ENCODE measurements around the genes MC5R and SNRPD1.

DNA sequence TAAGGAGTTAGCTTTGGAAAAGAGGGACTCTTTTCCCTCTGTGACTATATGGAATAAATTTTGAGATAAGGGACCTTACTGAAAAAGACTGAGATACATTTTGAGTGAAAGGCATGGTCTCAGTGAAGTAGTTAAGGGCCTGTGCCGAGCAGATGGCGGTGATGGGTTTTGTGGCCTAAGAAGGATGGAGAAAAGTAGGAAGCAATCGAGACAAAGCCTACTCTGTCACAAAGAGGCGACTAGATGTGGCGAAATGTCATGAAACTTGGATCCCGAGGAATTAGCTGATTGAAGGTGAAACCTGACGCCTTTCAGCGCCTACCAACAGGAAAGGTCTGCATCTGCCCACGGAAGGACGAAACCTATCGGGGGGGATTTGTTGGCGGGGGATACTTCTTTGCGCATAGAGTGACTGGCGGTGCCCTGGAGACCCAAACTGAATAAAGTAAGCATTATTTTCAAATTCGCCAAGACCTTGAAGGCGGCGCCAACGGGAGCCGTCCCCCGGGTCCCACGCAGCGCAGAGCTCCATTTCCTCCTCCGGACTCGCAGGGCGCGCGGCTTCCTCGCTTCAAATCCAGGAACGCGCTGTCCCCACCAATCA, 462 bp upstream of the CEP192 start:
- RRBS, result under 1% methylated on average over 8 of the region's 30 CpGs

DNA sequence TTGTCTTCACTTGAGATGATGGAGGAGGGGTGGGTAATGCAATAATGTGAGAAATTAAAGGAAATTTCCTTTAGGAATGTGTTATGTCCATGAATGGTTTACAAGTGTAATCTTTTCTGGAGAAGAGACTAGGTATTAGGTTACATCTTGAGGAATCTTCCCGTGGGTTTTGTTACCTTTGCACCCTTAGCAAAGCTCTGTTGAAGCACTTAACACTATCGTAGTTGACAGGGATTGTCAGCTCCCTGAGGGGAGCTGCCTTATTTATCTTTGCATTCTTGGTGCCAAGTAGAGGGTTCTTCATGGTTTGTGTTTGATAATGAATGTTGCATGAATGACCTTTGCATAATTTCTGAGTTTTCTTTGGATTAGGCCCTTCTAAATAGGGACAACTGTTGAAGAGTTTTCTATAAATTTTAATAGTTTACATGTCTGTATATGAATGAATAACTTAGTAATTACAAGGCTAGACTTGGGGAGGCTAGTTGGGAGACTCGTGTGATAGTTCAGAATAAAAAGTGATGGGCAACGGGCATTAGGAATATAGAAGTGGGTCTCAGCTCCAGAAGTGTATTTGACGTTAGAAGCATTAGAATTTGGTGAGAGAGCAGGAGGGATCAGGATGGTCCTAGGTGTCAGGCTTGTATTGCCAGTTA, 1.5 kb downstream of the CEP192 start:
- RRBS, result no CpG with 5 or more reads among the region's 5 CpGs

GRCh38 chr18:13268370-13268747, 49.8 kb downstream of the LDLRAD4 start:
- RRBS, result no CpG with 5 or more reads among the region's 4 CpGs

- RRBS, result no CpG with 5 or more reads among the region's 25 CpGs
Measured at GRCh38 chr18:13276581-13277639, 58.4 kb downstream of the LDLRAD4 start.

GRCh38 chr18:13378152-13378621, 159.6 kb downstream of the LDLRAD4 start:
- RRBS, result no CpG with 5 or more reads among the region's 9 CpGs

DNA sequence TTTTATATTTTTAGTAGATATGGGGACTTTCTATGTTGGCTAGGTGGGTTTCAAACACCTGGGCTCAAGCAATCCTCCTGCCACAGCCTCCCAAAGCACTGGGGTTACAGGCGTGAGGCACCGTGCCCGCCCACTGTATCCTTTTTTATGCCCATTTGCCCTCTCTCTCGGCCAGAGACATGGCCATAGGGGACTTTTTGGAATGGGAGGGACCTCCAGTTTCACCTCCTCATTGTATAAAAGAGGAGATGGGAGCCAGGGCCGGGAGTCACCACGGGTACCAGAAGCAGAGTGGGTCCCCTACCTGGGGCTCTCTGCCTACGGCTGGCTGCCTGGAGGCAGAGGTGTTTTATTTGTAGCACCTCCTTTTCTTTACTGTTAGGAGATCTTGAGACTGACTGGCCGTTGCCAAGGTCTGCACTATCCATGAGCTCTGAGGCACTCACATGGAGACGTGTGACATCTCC, 162.7 kb downstream of the LDLRAD4 start:
- RRBS, result no CpG with 5 or more reads among the region's 9 CpGs

GRCh38 chr18:13438680-13439110, 220.1 kb downstream of the LDLRAD4 start:
- RRBS, result no CpG with 5 or more reads among the region's 5 CpGs

- RRBS, result no CpG with 5 or more reads among the region's 25 CpGs
Measured at GRCh38 chr18:13500001-13500987, 226.1 kb downstream of the FAM210A start.

DNA sequence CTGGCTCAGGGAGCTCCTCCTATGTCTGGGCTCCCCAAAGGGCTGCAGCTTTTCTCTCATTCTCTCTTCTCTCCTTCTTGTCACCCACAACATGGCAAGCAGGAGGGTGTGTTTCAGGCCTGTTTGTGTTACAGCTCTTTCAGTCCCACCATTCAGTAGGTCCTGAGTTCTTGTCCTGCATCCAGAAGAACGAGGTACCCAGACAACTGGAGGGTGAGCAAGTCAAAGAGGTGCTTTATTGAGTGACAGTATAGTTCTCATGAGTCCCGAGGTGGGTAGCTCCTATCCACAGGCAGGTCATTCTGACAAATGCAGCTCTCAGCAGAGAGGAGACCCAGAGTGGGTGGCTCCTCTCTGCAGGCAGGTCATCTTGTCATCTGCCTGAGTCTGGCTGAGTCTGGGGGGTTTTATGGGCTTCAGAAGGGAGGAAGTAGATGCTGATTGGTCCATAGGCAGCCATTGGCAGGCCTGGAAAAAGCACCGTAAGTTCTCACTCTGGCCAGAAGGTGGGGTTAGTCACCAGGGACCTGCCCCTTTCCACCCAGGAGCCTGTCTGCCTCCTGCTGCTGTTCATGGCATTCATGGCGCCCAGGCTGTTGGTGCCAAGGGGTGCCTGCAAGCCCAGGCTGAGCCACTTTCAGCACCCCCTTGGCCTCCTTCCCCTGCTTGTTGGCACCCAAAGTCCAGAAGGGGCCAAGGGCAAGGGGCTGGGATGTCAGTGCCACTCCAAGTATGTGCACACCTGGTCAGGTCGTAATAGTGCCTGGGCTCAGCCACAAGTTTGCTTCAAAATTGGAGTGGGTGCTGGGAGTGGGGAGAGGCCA, 178.4 kb downstream of the FAM210A start:
- RRBS, result no CpG with 5 or more reads among the region's 5 CpGs

- RRBS, result no CpG with 5 or more reads among the region's 21 CpGs
Measured at GRCh38 chr18:13564971-13565775, 161.2 kb downstream of the FAM210A start.

GRCh38 chr18:13578467-13578819, 147.9 kb downstream of the FAM210A start:
- RRBS, result no CpG with 5 or more reads among the region's 5 CpGs

GRCh38 chr18:13623335-13623840, 103.0 kb downstream of the FAM210A start:
- RRBS, result no CpG with 5 or more reads among the region's 11 CpGs

DNA sequence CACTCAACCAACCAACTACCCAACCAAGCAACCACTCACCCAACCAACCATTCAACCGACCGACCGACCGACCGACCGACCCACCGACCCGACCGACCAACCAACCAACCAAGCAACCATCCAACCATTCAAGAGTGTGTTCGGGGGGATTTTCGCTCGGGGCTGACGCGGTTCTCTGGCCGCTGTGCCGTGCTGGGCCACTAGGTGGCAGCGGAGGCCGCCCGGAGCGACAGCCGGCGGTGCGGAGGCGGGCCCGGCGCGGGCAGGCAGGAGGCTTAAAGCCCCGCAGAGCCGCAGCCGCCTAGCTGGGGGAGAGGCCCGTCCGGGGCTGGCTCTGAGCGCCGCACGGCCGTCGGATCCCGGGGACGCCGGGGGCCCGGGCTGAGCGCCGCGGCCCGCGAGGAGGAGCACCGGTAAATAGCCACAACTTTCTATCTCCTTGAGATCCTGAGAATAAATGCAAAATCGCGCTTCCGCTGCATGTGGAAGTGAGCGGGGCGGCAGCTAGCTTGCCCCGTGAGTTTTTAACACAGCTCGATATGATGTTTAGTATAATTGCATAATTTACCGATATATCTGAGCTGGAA, at the start of gene MC5R:
Gene MC5R (plus strand): TSS at position 288 of the 587 bp plus-strand sequence.
- RRBS, result under 1% methylated on average over 14 of the region's 55 CpGs

DNA sequence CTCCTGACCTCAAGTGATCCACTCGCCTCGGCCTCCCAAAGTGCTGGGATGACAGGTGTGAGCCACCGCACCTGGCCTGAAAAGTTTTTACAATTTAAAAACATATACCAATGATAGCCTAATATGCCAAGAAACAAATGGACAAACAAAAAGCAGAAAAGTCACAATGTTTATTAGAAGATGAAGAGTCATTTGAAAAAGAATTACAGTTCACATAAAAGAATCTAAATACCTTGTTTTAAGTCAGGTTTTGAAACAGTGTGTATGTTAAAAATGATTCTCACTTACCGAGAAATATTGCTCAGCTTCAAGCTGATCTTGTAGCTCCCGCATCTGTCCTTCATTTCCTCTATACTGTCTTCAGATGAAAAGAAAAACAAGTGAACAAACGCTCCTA, 129.1 kb downstream of the ROCK1 start:
- RRBS, result no CpG with 5 or more reads among the region's 6 CpGs

DNA sequence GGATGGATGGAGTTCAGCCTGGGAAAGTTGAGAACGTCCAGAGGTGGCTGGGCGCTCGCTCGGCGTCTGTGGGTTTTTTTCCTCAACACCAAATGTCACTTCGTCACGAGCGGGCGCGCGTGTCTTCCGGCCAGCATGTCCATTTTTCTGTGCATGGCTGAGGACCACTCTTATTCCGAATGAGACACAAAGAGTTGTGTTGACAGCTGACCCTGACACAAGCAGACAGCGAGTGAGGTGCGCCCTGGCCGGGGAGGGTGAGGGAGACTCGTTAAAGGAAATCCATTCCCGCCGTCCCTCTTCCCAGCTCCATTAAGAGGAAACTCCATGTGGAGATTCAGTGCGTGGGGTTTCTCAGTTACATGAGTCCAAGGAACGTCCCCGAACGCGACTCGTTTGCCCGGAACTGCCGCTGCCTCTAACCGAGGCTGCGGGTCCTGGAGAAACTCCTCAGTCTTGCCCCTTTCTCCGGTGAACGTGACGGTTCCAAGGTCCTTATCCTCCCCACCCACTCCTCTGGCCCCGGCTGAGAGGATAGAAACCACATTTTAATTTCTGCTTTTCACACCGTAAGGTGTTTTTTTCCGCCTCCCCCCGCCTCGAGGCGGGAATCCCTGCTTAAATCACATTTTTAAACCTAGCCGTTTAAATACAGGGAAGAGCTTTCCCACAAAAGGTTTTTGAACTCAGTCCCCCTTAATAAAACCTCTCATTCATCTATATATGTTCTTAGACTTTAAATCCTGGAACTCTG, 1.1 kb downstream of the GREB1L start:
- RRBS, result 19% methylated on average over 5 of the region's 39 CpGs

GRCh38 chr18:21329976-21330323, 87.9 kb downstream of the GREB1L start:
- RRBS, result no CpG with 5 or more reads among the region's 3 CpGs

DNA sequence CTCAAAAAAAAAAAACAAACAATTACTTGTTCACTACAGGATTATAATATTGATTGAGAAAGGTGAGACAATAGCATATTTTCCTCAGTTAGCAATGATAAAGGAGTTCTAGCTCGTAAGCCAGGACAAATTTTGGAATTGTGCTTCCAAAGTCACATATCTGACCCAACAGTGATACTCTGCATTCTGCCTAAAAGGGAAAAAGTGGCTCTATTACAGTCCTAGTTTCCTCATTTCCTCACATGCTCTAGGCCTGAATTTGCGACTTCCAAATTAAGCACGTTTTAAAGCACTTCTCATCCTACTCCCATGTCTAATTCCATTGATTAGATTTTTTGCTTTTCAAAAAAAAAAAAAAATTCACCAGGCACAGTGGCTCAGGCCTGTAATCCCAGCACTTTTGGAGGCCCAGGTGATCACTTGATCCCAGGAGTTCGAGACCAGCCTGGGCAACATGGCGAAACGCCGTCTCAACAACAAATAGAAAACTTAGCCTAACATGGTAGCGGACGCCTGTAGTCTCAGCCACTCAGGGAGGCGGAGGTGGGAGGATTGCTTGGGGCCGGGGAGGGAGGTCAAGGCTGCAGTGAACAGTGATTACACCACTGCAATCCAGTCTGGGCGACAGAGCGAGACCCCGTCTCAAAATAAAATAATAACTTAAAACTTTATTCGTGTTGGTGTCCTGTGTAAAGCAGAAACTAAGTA, 1.7 kb downstream of the ESCO1 start:
- RRBS, result no CpG with 5 or more reads among the region's 15 CpGs

- RRBS, result 1% methylated on average over 19 of the region's 65 CpGs
Measured at GRCh38 chr18:21611994-21613159, at the start of gene SNRPD1. Gene SNRPD1, plus strand, starts transcription at chr18:21612314.

DNA sequence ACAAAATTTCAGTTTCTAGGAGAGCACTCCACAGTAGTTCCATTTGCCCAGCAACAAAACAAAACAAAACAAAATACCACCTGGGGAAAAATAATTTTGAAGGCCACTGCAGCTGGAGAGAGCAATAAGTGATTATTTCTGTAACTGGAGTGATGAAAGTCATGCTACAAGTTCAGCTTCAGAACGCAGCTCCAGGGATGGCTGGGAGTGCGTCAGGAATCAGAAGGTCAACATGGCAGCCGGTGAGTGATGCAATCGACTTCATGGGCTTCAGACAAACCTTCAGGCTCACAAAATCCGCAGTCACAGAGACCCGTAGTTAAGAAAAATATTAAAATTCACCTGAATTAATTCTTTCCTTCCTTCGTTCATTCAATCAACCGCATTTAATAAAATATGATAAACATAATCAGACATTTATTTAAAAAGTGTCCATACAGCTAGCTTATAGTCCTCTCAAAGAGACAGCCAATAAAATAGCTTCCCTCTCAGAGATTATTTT, 40.9 kb downstream of the ABHD3 start:
- RRBS, result no CpG with 5 or more reads among the region's 8 CpGs

DNA sequence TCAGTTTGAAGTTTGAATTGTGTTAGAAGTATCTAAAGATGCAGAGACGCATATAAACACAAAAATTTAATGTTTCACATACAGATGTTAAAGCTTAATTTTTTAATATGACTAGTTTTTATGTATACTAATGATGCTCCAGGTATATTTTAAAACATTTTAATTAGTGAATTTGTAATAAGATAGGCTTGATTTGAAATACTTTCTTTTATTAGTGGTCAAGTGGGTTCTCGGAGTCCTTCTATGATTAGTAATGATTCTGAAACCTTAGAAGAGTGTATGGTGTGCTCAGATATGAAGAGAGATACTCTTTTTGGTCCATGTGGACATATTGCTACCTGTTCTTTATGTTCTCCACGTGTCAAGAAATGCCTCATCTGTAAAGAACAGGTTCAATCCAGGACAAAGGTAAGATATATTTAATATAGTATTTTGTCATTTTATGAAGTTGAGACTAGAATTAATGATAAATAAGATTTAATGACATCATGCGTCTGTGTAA, 108.4 kb downstream of the MIB1 start:
- RRBS, result no CpG with 5 or more reads among the region's 4 CpGs